Monocyte (primary cell): ENCODE measurements around a stretch of chr20.

GRCh38 chr20:38129760-38130586, 35.1 kb downstream of the TGM2 start:
- PRO-cap, 2 experiments: no peak in any of the 2 experiments

DNA sequence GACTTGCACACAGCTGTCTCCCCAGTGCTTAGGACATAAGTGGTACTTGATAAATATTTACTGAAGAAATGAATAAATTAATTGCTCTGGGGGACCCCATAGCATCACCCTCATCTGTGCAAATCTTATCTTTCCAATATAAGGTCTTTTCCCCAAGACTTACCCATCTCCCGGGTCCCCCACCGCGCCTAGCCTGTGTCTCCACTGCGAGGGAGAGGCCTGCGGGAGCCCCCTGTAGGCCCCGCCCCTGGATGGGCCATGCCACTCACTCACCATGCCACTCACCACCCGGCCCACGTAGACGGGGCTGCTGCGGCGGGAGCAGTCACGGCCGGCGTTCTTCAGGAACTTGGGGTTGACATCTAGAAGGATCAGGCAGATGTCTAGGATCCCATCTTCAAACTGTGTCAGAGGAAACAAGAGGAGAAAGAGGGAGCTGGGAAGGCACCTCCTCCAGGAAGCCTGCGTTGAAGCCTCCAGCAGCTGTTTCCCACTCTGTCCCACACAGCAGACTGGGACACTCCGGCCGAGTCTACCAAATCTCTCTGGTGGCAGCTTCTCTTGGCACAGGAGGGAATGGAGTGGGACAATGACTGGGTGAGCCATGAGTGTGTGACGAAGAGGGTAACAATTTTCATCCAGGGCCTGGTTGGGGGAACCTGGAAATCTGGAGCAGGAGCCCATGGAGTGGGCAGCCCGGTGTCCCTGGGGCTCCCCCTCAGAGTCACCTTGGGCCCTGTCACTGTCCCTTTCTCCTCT, 17.2 kb downstream of the TGM2 start:
- PRO-cap, 2 experiments: no peak in any of the 2 experiments

- PRO-cap, 2 experiments: no peak in any of the 2 experiments
Measured at GRCh38 chr20:38157928-38158591, 7.0 kb downstream of the TGM2 start.

DNA sequence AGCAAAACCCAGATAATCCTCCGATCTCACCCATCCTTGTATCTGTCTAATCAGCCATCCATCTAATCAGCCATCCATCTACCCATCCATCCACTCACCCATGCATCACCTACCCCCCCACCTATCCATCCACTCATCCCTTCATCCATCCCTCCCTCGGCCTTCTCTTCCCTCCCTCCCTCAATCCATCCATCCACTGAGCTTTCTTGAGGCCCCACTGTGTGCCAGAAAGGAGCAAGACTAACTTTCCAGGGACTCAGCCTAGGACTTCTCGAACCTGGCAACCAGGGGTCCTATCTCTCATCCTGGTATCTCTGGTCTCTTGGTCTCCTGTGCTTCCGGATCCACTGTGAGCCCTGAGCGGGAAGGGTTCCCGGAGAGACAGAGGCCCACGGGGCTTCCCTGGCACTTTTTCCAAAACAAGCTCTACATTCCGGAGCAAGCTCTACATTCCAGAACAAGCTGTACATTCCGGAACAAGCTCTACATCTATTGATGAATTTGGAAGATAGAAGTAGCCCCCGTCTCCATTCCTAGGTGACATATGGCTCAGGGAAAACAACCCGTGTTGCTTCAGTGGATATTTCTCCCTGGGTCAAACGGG, 1.2 kb upstream of the TGM2 start:
- PRO-cap, 2 experiments: no peak in any of the 2 experiments

DNA sequence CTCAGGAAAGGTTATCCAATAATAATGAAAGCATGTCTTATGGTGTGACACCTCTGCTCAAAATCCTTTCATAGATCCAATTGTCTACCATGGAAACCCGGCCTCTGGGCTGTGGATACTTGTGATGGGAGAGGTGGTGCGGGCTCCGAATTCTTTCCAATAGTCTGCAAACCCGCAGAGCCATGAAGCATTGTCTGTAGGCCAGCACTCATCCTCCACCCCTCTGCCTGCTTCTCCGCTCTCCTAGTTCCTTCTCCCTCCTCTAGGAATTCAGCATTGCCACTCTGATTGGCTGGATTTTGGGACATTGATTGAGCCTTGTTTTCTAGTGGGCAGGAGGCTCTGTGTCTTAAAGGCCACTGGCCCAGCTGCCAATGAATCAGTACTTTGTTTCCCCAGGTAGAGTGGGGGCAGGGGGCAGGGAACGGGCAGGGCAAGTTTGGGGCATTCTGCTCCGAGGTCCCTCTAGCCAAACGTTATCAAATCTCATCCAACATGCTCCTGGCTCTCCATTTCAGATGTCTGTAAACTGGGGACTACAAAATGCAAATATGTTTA, 10.6 kb upstream of the BPI start:
- PRO-cap, 2 experiments: no peak in any of the 2 experiments

DNA sequence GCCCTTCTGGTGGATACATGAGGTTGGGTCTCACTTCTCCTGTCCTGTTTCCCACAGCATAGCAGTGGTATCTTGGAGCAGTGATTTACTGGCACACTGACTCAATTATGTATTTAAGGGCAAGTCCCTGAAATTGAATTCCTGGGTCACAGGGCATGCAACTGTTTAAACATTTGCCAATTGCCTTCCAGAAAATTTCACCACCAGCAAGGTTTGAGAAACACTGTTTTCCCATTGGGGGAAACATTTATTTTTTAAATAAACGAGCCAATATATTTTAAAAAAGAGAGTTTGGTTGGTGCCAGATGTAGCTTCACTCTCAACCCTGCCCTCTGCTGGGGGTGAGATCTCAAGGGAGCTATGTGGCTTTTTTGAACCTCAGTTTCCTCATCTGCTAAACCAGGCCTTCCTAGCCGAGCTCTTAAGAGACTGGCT, 486 bp upstream of the LBP start:
- PRO-cap, 2 experiments: no peak in any of the 2 experiments

GRCh38 chr20:38433724-38434703, 38.6 kb upstream of the RALGAPB start:
- PRO-cap, 2 experiments: peak in 1 of 2 experiments; most common plus-strand start chr20:38434410 (in 1); most common minus-strand start chr20:38434288 (in 1)

GRCh38 chr20:38446376-38447336, 26.0 kb upstream of the RALGAPB start:
- PRO-cap, 2 experiments: peak in 2 of 2 experiments; most common plus-strand start chr20:38446705 (in 2)

- PRO-cap, 2 experiments: no peak in any of the 2 experiments
Measured at GRCh38 chr20:38539746-38540122, 41.3 kb upstream of the ADIG start.

- PRO-cap, 2 experiments: no peak in any of the 2 experiments
Measured at GRCh38 chr20:38727205-38727589, 2.9 kb downstream of the SLC32A1 start.

DNA sequence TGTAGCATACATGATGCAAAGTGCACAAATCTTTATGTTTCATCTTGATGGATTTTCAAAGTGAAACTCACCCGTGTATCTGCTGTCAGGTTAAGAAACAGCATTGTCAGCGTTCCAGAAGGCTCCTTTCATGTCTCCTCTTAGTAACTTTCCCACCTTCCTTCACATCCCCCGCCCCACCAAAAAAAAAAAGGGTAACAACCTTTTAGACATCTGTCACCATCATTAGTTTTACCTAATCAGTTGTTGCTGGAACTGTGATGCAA, 7.1 kb downstream of the ACTR5 start:
- PRO-cap, 2 experiments: no peak in any of the 2 experiments

DNA sequence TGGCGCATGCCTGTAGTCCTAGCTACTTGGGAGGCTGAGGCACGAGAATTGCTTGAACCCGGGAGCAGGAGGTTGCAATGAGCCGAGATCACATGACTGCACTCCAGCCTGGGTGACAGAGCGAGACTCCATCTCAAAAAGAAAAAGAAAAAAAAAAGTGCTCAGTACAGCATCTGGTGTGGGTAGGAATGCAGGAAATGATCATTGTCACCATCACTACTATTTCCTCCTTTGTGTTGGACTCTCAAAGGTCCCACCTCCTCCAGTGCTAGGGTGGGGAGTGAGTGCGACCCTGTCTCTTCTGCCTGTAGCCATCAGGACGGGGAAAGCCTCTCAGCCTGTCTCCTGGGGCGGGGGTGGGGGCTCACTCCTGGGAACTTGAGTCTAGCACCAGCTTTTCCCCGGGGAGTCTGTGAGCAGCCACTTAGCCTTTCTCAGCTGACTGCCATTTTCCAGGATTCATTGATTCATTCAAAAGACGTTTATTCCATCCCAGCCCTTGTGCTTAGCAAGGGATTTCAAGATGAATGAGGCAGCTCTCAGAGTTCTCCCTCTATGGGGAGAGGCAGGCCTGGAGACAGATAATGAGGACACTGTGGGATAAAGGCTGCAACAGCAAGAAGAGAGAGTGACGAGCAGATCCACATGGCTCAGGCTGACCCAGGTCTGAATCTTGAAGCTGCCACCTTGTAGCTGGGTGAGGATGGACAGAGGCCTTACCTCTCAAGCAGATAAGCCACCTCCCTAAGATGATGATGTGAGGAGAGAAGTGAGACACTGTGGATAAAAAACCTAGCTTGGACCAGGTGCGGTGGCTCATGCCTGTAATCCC, 3.6 kb downstream of the PPP1R16B start:
- PRO-cap, 2 experiments: no peak in any of the 2 experiments

DNA sequence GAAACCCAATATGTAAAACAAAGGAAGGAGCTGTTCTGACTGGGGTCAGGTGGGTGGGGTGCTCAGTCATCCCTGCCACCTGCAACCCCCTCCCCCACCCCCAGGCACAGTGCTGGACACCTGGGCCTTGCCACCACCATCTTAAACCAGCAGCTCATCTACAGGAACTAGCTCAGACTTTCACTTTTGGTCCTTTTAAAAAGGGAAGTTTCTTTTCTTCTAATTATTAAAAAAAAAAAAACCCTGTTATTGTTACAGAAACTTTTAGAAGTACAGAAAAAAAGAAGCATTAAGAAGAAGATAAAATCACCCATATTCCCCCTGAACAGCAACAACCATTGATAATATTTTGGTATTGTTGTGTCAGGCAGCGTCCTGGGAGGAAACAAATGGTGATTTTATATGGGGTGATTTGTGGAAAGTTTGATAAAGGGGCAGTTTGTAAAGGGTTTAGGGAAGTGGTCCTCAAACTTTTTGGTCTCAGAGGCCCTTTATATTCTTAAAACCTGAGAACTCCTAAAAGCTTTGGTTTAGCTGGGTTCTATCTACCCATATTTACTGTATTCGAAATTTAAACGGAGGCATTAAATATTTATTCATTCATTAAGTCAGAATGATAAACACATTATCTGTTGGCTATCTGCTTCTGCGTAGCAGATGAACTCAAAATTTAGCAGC, 37.2 kb downstream of the PPP1R16B start:
- PRO-cap, 2 experiments: no peak in any of the 2 experiments

DNA sequence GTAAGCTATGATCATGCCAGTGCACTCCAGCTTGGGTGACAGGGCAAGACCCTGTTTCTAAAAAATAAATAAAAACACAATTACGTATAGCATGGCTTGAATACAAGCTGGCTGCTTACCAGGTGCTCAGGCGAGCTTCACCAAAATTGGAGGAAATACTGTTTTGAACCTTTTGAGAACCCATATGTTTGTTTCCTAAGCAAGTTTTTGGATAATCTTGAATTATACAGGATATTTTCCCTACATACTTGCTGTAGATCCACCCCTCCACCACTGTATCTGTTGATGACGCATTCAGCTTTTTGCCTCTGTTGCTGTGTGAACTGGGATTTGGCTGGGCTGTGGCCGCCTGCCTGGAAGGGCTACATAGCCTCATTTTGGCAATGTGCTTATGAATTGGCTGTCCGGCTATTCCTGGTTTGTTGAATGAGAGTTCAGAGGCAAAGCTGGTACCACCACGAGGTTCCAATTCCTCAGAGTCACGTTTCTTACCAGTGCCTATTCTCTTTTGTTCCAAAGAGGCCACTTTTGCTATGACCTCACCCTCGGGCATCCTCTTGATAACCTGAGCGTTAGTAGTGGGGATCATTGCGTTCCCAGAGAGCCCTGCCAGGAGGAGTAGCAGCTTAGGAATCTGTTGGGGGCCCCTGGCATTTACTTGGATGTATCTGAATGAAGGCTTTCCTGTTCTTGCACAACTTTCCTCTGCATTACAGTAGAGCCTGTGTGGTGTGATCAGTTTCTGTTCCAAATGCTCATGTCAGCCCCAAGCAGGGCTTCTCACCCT, 6.3 kb downstream of the FAM83D start:
- PRO-cap, 2 experiments: no peak in any of the 2 experiments

- PRO-cap, 2 experiments: no peak in any of the 2 experiments
Measured at GRCh38 chr20:38947548-38948577, 14.3 kb upstream of the DHX35 start.

DNA sequence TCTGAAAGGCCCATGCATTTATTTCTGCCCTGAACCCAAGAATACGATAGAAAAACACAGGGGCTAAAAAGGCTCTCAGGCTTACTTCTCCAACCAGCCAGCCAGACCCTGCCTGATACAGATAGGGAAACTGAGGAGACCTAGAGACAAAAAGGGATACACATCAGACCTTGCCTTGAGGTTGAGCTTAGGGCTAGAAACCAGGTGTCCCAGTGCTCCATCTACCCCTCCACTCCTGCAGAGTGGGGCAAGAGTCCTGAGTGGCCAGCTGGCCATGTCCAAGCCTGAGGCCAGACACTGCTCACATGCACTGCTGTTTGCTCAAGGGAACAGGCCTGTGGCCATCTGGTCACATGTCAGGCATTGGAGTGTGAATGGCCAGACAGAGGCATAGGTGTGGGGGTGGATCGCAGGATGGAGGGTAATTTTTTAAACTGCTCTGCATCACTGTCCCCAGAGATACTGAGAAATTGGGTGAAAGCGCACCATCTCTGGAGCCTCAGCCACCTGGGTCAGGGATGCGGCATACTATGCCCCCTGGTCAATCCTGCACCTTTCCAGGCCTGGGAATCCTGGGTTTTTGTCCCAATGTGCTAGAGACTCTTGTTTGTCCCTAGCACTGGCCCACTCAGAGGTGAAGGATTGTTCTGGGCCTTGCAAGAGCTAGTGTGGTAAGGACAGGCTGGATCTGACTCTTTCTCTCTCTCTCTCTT, 30.5 kb downstream of the MAFB start:
- PRO-cap, 2 experiments: no peak in any of the 2 experiments

- PRO-cap, 2 experiments: no peak in any of the 2 experiments
Measured at GRCh38 chr20:40675564-40675958, 13.5 kb downstream of the MAFB start.

DNA sequence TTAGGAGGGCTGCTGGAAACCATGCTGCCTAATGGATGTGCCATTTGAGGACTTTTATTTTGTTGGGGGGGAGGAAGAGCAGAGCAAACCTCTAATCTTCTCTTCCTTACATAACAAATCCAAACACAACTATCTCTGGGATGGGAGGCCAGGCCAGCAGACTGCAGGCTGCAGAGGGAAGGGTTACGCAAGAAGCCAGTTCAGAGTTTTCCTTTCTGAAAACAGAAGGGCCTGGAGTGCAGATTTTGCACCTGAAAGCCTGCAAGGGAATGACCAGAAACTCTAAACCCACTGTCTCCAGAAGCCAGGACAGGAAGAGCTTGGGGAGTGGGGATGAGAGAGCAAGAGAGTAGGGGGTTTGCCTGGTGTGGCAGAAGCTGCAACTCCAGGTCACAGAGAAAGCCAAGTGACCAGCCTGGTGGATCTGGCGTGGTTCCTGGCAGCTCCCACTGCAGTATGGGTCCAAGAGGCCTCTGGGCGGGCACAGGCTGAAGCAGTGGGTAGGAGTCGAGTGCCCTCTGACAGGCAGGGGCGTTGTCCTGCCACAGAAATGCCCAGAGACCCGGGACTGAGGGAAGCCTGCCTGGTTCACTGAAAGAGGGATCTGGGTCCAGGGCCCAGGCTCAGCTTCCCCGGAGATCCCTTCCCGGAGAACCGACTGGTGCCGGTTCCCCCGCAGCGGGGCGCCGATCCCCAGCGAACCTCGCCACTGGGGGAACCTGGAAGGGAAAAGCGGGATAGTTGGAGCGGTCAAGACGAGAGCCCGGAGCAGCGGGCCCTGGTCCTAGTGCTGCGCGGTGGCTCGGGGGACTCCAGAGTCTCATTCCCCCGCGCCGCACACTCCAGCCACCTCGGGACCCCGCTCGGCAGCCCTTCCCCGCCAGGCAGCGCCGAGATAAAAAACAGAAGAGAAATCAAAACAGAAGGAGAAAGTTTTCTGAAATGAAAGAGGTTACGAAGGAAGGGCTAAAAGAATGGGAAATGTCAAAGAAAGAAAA, 6.6 kb downstream of the MAFB start:
- PRO-cap, 2 experiments: no peak in any of the 2 experiments

GRCh38 chr20:40687314-40688323, 1.4 kb downstream of the MAFB start:
- PRO-cap, 2 experiments: peak in 2 of 2 experiments; most common plus-strand start chr20:40687975 (in 2); most common minus-strand start chr20:40687629 (in 1)

DNA sequence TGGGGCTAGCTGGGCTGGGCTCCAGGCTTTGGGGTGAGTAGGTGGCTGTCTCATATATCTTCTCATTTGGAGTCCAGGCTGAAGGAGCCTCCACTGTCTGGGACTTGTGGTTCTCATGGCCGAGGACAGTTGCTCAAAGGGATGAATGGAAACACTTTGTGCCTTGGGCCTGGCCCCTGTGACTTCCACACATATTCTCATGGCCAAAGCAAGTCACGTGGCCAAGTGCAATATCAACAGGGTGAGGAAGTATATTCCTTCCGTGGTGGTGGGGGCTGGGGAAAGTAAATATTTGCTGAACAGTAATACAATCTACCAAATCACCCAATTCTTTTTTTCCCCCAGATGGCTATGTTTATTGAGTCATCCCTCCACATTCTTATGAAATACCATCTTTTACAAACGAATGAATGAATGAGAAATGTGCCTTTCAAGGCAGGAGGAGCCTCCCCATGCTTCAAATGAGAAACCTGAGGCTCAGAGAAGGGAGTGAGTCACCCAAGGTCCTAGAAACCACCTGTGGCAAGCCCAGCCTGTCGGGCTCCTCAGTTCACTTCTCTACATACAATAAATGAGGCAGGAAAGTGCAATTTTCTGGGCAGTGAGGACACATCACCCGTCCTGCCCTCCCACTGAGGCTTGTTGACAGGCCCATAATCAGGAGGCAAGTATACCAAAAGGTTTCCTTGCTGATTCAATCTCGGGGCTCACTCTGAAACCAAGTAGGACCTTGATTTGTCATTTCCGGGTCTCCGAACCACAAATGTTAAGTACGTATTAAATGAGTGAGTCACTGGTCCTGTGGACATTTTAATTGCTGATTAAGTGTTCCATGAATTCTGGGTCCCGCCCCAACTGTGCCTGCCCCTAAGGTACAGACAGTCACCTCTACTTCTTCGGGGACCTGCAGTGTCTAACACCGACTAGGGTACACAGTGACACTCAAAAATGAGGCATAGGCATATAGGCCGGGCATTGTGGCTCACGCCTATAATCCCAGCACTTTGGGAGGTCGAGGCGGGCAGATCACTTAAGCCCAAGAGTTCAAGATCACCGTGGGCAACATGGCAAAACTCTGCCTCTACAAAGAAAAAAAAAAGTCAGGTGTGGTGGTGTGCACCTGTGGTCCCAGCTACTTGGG, 25.2 kb upstream of the TOP1 start:
- PRO-cap, 2 experiments: peak in 2 of 2 experiments; most common plus-strand start position 460 of the sequence (in 2); most common minus-strand start position 180 of the sequence (in 1)